CMK (cell line): ENCODE measurements around a stretch of chr6.

- RRBS: 100% methylated on average over 3 of the region's 19 CpGs
These were observed 82.8 kb upstream of the DUSP22 start for GRCh38 chr6:209491-209854.

- RRBS: no CpG with 5 or more reads among the region's 12 CpGs
These were observed 1.2 kb downstream of the DUSP22 start for GRCh38 chr6:293438-293933.

GRCh38 chr6:298602-299125 lies 6.4 kb downstream of the DUSP22 start:
- RRBS: no CpG with 5 or more reads among the region's 9 CpGs

DNA sequence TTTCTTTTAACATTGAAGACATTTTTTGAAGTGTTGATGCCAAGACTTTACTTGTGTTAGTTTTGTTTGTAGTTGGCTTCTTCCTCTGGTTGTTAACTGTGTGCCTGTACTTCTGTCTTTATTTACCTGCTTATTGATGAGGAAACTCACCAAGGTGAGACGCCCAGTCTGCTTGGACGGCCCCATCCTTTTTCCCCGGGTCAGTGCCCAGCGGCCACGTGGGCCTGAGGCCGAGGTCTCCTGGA lies 24.7 kb downstream of the DUSP22 start:
- RRBS: no CpG with 5 or more reads among the region's 6 CpGs

DNA sequence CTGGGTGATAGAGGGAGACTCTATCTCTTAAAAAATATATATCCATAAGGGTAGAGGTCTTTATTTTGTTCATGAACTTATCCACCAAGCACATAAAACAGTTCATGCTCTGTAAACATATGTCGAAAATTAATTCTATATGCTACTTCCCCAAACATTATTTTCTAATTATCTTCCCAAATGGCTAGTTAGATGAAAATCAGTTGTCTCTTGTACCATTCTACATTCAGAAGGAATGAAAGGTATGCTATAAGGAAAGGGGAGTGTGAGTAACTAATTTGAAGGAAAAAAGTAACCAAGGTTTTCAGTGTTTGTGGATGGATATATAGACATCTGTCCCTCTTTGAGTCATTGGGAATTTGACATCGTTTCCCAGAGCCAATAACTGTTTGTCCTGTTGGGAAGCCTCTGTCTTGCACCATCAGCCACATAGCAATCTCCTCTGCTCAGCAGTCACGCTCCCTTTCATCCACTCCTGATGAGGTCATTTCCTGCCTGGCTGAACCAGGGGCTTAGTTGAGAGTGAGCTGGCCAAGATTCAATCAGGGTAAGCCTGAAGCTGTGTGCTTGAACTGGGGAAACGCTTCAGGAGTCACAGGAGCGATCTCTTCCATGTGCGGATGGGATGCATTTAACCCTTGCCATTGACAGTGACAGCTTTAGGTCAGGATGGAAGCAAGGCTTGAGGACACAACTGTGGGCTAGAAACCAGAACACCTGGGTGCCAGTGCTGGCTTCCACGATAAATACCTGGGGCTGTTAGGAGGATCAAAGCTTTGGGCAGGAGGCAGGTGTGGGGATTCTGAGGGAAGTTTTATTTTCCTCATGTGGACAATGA lies 121.6 kb upstream of the FOXQ1 start:
- RRBS: no CpG with 5 or more reads among the region's 7 CpGs

DNA sequence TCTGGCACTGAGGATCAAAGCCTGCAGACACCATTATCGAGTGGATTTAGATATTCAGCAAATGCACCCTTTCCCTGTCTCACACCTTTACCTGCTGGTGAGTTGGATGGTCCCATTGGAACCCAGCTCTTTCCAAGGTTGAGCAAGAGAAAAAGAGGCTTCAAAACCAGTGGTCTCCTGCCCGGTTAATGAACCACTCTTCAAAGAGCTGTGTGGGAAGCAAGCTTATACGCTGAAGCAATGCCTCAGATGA lies 83.5 kb upstream of the FOXQ1 start:
- RRBS: no CpG with 5 or more reads among the region's 3 CpGs

GRCh38 chr6:1325489-1326094 lies 13.7 kb downstream of the FOXQ1 start:
- RRBS: no CpG with 5 or more reads among the region's 6 CpGs

DNA sequence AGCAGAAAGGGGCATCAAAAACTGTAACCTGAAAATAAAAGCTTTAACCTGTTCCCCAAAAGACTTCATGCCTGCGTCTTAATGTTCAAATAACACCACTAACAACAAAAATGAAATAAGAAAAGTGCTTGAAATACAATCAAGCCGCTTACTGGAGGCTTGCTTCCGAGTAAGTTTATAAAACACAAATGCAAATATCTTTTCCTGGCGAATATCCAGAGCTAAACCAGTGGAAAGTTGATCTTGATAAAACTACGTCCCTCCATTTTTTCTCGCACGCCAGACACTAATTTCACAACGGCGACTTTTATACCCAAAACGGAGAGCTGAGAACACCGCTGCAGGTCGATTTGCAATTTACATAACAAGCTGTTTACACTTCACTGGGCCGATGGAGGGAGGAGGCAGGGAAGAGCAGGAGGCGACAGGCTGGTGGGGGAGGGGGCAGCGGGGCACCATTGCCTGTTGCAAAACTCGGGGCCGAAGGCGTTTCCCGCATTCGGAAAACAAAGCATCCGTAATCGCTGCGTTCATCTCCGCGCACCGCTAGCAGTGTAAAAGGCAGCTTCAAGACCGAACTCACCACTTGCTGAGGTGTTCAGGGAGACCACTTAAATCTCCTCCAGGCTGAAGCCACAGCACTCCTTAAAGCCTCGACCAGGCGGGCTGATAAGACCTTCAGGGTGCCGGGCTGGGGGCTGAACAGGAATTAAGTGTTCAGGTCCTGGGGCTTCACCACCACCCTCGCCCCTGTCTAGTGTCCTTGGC lies 2.2 kb upstream of the FOXC1 start:
- RRBS: no CpG with 5 or more reads among the region's 31 CpGs

DNA sequence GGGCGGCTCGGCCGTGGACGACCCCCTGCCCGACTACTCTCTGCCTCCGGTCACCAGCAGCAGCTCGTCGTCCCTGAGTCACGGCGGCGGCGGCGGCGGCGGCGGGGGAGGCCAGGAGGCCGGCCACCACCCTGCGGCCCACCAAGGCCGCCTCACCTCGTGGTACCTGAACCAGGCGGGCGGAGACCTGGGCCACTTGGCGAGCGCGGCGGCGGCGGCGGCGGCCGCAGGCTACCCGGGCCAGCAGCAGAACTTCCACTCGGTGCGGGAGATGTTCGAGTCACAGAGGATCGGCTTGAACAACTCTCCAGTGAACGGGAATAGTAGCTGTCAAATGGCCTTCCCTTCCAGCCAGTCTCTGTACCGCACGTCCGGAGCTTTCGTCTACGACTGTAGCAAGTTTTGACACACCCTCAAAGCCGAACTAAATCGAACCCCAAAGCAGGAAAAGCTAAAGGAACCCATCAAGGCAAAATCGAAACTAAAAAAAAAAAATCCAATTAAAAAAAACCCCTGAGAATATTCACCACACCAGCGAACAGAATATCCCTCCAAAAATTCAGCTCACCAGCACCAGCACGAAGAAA lies 2.1 kb downstream of the FOXC1 start:
- RRBS: under 1% methylated on average over 16 of the region's 47 CpGs

DNA sequence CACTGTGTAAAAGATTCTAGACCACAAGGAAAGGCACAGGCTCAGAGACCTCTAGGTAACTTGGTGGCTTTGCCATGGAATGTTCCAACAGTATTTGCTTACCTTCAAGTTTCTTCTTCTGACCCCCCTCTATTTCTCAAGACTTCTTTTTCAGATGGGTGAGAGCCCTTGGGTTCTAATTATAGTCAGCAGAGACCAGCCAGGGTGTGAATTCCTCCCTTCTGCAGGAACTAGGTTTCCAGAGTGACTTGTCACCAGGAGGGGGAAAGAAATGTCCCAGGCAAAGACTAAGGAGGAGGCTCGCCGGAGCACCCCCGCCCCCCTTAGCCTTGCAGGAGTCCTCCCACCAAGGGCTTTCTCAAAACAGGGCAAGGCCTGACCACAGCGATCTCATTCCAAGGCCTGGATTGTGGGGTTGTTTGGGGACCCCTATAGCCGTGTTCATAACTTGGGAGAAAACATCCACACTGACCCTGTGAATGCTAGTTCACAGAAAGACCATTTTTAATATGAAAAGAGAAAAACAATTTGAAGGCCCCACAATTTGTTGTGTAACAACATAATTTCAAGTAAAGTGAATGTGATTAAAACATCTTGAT lies 13.7 kb downstream of the FOXC1 start:
- RRBS: no CpG with 5 or more reads among the region's 5 CpGs

DNA sequence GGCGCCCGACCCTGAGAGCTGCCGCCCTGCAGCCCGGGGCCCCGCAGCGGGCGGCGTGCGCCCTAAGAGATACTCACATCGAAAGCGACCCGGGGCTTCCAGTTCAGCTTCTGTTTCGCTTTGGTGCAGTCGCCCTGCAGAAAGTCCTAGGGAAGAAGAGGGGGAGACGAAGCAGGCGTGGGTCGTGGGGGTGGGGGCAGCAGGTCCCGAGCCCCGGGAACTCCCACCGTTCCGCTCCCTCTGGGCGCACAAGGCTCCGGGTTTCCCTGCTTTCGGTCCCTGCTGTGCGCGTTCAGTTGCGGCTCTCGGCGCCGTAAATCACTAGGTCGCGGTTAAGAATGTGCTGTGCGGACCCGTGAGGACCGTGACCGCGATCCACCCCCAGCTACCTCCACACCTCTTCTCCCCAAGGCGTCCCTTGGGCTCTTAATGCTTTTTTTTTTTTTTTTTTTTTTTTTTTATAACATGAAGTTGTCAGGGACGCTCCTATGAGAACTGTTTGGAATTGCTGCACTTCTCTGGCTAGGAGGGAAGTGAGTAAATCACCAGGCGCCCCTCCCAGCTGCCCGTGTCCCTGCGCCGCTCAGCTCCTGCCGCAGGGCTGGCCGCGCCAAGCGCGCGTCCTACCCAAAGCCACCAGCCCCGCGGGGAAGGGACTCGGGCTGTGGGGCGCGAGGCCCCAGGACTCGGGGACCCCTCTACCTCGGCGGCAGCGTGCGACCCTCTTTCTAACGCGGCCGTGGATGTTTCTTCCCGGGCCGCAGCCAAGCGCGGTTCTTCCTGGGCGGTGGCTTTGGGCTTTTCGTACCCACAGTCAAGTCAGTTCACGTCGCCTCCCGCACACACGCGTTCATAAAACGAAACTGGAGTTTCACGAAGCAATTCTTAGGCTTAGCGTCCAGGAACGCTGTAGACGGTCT lies 14.9 kb downstream of the FOXC1 start:
- RRBS: 97% methylated on average over 17 of the region's 78 CpGs

DNA sequence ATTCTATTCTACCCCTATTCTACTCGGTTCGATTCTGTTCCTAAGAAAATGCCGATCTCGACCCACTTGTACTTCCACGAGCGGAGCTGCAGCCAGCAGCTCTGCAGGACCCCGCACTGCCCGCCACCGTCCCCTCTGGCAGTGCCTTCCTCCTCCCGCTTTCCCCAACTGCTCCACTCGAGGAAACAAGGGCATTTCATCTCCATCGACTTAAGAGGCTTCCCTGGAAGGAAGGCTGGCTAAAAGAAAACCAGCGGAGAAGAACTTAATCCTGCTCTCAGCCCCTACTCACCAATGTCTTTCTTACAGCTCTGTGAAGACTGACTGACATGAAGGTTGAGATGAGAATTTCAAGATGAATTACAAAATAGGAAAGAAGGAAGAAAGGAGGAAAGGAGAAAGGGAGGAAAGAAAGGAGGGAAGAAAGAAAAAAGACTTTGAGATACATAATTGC lies 15.6 kb downstream of the FOXC1 start:
- RRBS: no CpG with 5 or more reads among the region's 13 CpGs

DNA sequence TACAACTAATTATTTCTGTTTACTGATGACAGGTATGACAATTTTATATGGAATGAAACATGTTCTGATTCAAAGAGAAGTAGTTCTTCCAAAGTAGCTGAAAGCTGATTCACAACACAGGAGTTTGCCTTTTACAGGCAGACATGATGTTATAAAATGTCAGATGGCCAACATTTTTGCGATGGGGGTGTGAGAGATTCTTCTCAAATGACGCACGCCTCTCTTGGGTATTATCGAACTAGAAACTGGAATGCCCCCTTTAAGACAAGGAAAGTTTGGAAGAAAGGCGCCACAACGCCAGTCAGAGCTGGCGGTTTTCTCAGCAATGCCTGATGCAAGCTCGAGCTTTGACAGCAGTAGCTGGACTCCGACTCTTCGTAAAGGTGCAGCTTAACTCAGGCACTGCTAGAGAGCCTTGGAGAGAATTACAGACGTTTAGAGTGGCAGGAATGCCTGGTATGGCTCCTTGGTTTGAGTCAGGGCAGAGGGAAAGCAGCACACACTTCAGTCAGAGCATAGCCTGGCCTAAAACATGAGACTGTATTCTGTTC lies 92.2 kb downstream of the FOXC1 start:
- RRBS: no CpG with 5 or more reads among the region's 11 CpGs

DNA sequence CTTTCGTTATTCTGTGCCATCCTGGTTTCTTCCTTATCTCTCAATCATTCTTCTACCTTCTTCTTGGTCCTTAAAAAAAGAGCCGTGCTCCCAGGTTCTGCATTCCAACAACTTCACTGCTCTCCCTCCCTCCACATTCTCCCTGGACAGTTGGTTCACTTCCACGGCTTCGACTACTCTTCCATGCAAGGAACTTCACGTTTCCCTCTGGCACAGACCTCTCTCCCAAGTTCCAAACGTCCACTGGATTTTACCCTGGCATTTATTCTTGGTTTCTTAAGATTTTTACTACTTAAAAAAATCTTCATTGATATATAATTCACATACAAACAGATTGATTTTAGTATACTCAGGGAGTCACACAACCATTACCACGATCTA lies 279.6 kb downstream of the FOXC1 start:
- RRBS: no CpG with 5 or more reads among the region's 7 CpGs

DNA sequence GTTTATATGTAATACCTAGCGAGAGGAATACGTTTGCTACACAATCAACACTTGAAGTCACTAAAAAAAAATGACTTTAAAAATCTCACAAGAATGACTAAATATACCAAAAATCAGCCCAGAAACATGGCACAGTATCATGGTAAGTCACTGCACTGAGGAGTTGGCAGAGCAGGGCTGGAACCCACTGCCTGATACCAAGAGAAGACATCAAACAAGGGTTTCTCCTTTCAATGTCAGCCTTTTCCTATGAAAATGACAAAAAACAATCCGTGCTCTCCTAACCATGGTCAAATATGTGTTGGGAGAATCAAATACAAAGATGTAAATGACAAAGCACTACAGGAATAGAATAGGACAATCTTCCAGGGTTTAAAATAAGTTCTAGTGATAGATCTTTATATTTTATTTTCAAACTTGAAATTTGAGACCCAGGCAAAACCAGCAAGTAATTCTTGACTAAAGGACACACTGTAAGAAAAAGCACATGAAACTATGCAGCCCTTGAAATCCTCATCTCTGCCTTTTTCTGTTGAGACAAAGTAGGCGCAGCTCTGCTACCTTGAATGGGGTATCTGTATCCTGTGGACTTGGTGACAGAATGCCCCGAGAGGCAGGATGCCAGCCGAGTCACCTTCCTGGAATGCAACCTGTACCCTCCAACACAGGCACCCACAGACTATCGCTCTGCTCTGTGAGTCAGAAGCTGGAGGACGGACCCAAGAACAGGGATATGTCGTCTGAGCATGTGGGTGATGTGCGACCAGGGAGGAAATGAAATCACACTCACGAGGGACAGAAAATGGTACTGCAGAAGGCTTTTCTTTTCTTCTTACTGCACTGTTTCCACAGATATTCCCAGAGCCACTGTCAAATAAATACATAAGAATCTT lies 307.7 kb downstream of the FOXC1 start:
- RRBS: no CpG with 5 or more reads among the region's 11 CpGs

DNA sequence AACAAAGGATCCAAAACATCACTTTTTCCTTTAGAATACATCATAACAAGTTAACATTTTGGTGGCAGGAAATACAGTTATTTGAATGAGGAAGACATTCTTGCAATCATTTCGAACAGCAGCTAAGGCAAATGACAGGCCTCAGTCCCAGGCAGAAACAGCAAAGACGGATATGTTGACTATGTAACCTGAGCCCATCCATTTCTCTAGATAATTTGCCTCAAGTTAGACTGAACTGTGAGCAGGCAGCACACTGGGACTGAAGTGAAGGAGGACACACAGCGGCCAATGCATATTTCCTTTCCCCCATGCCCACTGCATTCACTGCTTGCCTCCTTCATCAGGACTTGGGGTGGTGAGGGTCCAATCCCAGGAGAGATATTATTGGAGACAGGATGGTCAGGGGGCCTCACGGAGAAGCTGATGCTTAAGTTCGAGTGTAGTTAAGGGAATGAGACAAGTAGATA lies 136.4 kb downstream of the GMDS start:
- RRBS: no CpG with 5 or more reads among the region's 5 CpGs

DNA sequence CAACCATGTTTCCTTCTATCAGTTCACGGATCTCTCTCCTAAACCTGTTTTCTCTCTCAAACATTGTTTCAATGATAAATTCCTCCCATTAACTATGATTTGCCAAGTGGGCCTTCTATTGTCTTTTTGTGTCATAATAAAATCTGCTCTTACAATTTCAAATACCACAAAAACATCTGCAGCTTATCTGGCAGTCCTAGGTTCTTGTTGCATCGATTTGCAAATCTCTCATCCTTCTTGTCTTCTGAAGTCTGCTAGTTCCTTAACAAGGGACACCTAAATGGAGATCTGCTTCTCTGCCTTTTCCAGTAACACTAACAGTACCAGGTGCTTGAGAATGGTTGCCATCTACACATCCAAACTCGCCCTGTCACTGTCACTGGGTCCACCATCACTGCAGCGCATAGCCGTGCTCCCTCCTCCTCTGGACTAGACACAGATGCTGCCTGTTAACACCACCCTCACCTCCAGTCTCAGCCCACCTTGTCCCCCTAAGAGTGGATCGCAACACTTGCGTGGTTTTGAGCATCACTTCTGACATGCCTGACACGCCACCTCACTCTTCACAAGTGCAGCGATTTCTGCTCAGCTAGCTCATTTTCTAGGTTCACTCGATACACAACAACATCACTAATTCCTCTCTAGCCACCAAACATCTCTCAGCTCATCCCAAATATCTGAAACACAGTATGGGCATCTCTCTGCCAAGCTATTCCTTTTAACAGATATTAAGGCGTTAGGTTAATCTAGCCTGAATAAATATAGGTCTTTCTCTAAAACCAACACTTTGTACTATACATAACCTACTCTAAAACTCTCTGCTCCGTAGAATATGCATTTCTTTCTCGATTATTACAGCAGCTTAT lies 122.3 kb downstream of the GMDS start:
- RRBS: no CpG with 5 or more reads among the region's 13 CpGs

DNA sequence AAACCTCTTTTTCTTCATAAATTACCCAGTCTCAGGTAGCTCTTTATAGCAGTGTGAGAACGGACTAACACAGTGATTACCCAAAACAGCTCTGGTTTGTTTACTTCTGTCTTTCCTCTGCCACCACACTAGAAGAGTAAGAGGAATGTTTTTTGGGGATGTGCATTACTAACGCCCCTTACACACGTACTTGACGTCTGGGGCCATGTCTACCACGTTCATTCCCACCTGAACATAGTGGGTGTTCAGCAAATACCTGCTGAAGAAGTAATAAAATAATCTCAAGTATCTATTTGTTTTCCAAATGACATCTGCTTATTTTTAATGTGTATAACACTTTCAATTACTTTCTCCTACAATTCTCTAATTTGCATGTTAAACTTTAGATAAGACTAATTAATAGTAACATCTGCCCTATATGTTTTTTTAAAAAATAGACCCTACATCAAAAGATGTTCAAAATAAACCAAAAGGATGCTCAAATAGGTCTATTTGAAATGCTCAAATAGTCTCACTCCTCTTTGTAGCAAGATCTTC lies 34.2 kb downstream of the GMDS start:
- RRBS: no CpG with 5 or more reads among the region's 5 CpGs

- RRBS: no CpG with 5 or more reads among the region's 11 CpGs
These were observed 118.4 kb downstream of the MYLK4 start for GRCh38 chr6:2632194-2632773.

DNA sequence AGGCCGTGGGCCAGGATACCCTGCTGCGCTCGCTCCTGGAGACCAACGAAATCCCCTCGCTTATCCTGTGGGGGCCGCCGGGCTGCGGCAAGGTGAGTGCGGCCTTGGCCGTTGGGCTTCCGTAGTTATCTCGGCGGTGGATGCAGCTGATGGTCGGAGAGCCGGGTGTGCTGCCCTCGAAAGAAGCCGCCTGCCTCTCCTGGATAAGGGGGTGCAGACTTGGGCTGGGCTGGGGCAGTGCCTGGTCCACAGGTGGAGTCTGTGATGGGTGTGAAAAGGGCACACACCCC lies 1.1 kb downstream of the WRNIP1 start:
- RRBS: 1% methylated on average over 8 of the region's 17 CpGs